HepG2 (cell line): ENCODE data around the gene TGM4.

GRCh38 chr3:42531737-42532297 lies 29.4 kb downstream of the VIPR1 start:
- RRBS, 2 experiments, result no CpG with 5 or more reads among the region's 10 CpGs
CAGE:
- cytosol, long polyA minus RNA, result no peak
- cytosol, long polyA plus RNA, result no peak
- long polyA plus RNA, result no peak
- nucleus, long polyA minus RNA, result no peak
- nucleus, long polyA plus RNA, result no peak

DNA sequence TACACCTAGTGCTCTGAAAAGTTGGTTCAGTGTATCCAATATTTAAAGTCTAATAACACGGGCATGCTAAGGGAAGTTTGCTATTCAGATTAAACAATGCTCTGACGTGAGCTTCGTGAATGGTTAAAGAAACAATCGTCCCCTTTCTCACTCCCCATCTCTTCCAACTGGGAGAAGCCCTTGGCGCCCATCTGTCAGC lies 468 bp downstream of the SEC22C start:
- RRBS, 2 experiments, result no CpG with 5 or more reads among the region's 5 CpGs
CAGE:
- cytosol, long polyA minus RNA, result no peak
- cytosol, long polyA plus RNA, result no peak
- long polyA plus RNA, result no peak
- nucleus, long polyA minus RNA, result no peak
- nucleus, long polyA plus RNA, result no peak

DNA sequence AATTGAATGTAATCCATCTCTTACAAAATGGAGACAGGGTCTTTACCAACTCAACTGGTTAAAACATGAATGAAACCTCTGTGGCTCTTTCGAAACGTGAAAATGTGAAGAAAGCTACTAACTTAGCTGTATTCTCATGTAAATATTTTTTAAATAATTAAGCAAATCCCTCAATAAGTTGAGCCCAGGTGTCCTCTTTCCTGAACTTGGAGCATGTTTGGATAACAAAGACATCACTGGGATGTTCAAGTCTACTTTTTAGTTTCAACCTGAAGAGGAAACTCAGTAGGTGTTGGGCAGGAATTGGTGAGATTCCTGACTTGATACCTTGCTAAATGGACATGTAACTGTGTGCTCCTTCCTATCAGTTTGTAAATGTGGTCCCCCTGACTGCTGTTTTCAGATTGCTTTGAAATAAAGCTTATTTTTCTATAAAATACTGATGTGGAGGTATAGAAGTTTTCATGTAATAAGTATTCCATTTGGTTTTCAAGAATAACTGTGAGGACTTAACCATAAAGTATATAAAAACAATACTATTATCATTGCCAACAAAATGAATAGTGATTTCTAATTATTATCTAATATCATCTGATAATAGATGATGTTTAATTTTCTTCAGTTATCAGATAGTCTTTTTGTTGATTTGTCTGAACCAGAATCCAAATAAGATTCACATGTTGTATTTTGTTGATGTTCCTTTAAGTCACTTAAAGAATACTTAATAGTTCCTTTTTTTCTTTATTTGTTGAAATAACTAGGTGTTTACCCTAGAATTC lies 4.1 kb downstream of the SS18L2 start:
- RRBS, 2 experiments, result no CpG with 5 or more reads among the region's 2 CpGs
CAGE:
- cytosol, long polyA minus RNA, result no peak
- cytosol, long polyA plus RNA, result no peak
- long polyA plus RNA, result start-site peak on the plus strand centred at position 297 of the sequence, 118 bp wide, 136 and 94 reads in 2 replicates
- nucleus, long polyA minus RNA, result no peak
- nucleus, long polyA plus RNA, result no peak

DNA sequence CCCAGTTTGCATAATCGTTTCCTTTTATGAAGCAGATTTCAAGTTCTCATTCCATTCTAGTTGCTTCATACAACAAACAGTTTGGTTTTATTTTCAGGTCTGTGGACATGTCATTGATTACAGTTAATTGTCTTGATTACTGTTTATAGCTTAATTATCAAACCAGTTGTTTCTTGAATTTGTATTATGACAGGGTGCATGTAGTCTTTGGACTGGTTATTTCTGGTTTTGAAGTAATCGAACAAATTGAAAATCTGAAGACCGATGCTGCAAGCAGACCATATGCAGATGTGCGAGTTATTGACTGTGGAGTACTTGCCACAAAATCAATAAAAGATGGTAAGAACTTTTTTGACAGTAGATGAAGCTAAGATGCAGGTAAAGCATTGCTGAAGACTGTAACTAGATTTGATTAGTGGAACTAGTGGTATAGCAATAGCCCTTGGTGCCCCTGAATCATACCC lies 22.5 kb upstream of the ZBTB47 start:
- RRBS, 2 experiments, result no CpG with 5 or more reads among the region's 4 CpGs
CAGE:
- cytosol, long polyA minus RNA, result no peak
- cytosol, long polyA plus RNA, result no peak
- long polyA plus RNA, result no peak
- nucleus, long polyA minus RNA, result no peak
- nucleus, long polyA plus RNA, result no peak

GRCh38 chr3:42637666-42638309 lies 15.7 kb upstream of the ZBTB47 start:
- RRBS, 2 experiments, result no CpG with 5 or more reads among the region's 7 CpGs
CAGE:
- cytosol, long polyA minus RNA, result no peak
- cytosol, long polyA plus RNA, result no peak
- long polyA plus RNA, result no peak
- nucleus, long polyA minus RNA, result no peak
- nucleus, long polyA plus RNA, result no peak

- RRBS, 2 experiments, result no CpG with 5 or more reads among the region's 7 CpGs
CAGE:
- cytosol, long polyA minus RNA, result no peak
- cytosol, long polyA plus RNA, result no peak
- long polyA plus RNA, result no peak
- nucleus, long polyA minus RNA, result no peak
- nucleus, long polyA plus RNA, result no peak
Measured at GRCh38 chr3:42705879-42706396, 3.3 kb upstream of the HHATL start.

DNA sequence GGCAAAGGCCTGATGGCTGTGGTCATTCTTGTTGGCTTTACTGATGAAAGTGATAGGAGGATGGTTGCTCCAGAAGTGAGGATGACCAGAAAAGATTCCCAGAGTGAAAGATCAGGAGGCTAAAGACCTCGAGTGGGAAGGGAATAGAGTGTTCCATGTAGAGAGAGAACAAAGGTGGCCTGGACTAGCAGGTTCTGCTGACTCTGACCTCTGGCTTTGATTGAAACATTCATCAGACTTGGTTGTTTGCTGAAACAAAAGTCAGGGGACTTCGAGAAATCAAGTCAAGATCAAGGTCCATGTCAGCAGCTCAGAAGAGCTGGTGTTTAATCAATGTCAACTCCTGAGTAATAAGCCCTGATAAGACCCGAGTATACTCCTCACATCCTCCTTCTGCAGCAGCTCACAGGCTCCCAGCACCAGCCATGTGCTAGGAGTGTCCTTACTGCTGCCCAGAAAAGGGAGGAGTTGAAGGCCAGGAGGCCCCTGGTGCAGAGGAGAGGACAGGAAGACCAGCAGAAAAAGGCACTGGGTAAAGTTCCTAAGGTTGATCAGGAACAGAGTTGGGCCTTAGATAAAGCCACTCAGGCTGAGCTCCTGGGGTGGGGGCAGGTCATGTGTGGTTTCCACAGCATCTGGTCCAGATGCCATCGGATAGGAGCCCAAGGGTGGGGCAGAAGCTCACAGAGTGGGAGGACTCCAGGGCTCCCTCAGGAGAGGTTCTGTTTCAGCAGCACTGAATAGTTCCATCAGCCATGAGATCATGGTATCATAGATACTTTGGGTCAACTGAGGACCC lies 19.8 kb downstream of the CYP8B1 start:
- RRBS, 2 experiments, result no CpG with 5 or more reads among the region's 4 CpGs
CAGE:
- cytosol, long polyA minus RNA, result no peak
- cytosol, long polyA plus RNA, result no peak
- long polyA plus RNA, result no peak
- nucleus, long polyA minus RNA, result no peak
- nucleus, long polyA plus RNA, result no peak

GRCh38 chr3:42873512-42874605 lies 1.8 kb downstream of the CYP8B1 start:
- RRBS, 2 experiments, result no CpG with 5 or more reads among the region's 21 CpGs
CAGE:
- cytosol, long polyA minus RNA, result no peak
- cytosol, long polyA plus RNA, result no peak
- long polyA plus RNA, result no peak
- nucleus, long polyA minus RNA, result no peak
- nucleus, long polyA plus RNA, result no peak

DNA sequence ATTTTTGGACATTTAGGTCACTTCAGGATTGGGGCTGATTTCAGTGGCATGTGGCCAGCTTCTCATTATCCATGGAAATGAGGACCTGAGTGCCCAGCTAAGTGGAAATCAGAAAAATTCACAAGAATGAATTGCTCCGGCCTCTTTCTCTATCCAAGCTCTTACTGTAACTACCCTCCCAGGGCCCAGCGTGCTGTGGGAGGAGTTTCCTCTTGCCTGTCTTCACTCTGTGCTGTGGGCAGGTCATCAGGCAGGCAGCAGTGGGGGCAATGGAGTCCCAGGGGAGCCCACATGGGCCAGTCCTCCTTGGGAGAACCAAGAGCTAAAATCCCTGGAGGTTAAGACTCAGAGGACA lies 3.5 kb downstream of the GASK1A start:
- RRBS, 2 experiments, result no CpG with 5 or more reads among the region's 2 CpGs
CAGE:
- cytosol, long polyA minus RNA, result no peak
- cytosol, long polyA plus RNA, result no peak
- long polyA plus RNA, result no peak
- nucleus, long polyA minus RNA, result no peak
- nucleus, long polyA plus RNA, result no peak

- RRBS, 2 experiments, result no CpG with 5 or more reads among the region's 1 CpG
CAGE:
- cytosol, long polyA minus RNA, result no peak
- cytosol, long polyA plus RNA, result no peak
- long polyA plus RNA, result no peak
- nucleus, long polyA minus RNA, result no peak
- nucleus, long polyA plus RNA, result no peak
Measured at GRCh38 chr3:43354117-43354480, 67.8 kb downstream of the SNRK start.

DNA sequence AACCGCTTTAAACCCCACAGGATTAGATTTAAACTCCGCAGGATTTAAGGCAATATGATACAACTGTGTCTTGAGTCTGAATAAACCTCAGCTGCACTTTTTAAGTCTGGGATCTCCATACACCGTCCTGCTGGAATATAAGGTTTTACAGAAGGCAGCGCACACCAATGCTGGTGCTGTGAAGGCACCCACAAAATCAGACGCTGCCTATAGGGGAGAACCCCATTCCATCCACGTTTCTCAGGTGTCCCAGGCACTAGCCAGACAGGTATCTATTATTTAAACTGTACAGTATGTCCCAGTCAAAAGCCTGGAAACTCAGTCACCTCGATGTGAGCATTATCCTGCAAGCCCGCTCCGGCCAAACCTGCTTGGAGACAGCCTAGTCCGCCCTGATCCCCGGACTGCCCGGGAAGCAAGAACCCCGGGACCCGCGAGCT lies 750 bp downstream of the ANO10 start:
- RRBS, 2 experiments, result 0% methylated on average over 3 of the region's 15 CpGs
CAGE:
- cytosol, long polyA minus RNA, result no peak
- cytosol, long polyA plus RNA, result no peak
- long polyA plus RNA, result no peak
- nucleus, long polyA minus RNA, result no peak
- nucleus, long polyA plus RNA, result no peak

DNA sequence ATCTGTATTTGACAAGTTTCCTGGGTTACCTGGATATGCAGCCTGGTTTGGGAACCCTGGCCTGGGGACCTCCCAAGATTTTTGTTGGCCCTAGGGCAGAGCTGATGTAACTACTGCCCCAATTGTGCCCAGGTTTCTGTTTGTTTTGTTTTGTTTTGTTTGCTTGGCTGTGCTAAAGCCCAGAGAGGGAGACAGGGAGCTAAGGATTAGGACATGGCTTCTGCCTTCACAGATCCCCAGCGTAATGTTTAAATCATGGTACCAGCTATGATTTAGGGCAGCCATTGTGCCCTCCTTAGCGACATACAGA lies 47.6 kb downstream of the ABHD5 start:
- RRBS, 2 experiments, result no CpG with 5 or more reads among the region's 2 CpGs
CAGE:
- cytosol, long polyA minus RNA, result no peak
- cytosol, long polyA plus RNA, result no peak
- long polyA plus RNA, result no peak
- nucleus, long polyA minus RNA, result no peak
- nucleus, long polyA plus RNA, result no peak

GRCh38 chr3:43773213-43773665 lies 82.5 kb downstream of the ABHD5 start:
- RRBS, 2 experiments, result no CpG with 5 or more reads among the region's 5 CpGs
CAGE:
- cytosol, long polyA minus RNA, result no peak
- cytosol, long polyA plus RNA, result no peak
- long polyA plus RNA, result no peak
- nucleus, long polyA minus RNA, result no peak
- nucleus, long polyA plus RNA, result no peak

DNA sequence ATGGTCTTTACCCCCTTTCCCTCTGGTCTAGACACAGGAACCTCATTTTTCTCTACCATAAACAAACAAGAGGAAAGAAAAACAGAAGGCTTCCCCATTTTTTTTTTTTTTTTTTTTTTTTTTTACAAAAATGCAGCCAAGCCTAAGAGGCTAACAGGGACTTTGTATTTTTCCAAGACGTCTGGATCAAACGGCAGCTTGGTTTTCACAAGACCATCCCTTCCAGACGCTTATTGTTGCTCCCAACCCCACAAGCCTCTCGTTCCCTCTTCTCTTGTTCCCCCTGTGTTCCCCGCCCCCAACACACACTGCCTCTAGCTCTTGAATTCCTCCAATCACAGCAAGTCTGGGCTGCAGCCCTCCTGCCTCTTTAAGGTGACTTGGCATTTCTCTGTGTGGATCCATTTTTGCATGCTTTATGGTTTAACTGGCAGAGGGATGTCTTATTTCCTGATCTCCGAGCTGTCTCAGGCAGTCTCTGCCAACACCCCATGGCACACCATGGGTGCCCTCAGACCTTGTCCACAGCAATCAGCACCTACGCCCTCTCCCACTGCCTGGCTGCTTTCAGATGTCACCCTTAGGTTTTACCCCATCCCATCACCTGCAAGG lies 182.1 kb downstream of the ABHD5 start:
- RRBS, 2 experiments, result no CpG with 5 or more reads among the region's 7 CpGs
CAGE:
- cytosol, long polyA minus RNA, result no peak
- cytosol, long polyA plus RNA, result no peak
- long polyA plus RNA, result no peak
- nucleus, long polyA minus RNA, result no peak
- nucleus, long polyA plus RNA, result no peak

GRCh38 chr3:43999289-43999967 lies 242.3 kb upstream of the TOPAZ1 start:
- RRBS, 2 experiments, result 85% methylated on average over 29 to 32 of the region's 57 CpGs
CAGE:
- cytosol, long polyA minus RNA, result no peak
- cytosol, long polyA plus RNA, result no peak
- long polyA plus RNA, result no peak
- nucleus, long polyA minus RNA, result no peak
- nucleus, long polyA plus RNA, result no peak

DNA sequence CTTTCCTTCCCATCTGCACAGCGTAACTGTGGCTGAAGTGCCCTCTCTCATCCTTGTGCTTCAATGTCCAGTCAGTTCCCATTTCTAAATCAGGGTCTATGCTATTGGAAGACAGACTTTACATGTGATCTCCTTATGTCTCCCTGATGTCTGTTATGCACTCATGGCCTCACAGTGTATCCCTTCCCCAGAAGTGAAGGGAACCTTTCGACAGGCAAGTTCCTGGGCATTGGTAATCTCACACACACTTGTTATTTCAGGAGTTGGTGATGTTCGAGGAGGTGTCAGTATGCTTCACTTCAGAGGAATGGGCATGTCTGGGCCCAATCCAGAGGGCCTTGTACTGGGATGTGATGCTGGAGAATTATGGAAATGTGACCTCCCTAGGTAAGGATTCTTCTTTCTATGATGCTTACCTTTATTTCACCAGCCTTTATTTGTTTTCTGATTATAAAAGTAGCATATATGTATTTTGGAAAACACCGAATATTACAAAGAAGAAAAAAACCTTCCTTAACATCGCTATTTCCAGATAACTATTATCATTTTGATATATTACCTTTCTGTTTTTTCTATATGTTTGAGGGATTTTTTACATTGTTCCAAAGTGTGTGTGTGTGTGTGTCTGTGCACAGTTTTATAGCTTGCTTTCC lies 7.5 kb downstream of the ZNF197 start:
- RRBS, 2 experiments, result no CpG with 5 or more reads among the region's 5 CpGs
CAGE:
- cytosol, long polyA minus RNA, result no peak
- cytosol, long polyA plus RNA, result no peak
- long polyA plus RNA, result no peak
- nucleus, long polyA minus RNA, result no peak
- nucleus, long polyA plus RNA, result no peak

DNA sequence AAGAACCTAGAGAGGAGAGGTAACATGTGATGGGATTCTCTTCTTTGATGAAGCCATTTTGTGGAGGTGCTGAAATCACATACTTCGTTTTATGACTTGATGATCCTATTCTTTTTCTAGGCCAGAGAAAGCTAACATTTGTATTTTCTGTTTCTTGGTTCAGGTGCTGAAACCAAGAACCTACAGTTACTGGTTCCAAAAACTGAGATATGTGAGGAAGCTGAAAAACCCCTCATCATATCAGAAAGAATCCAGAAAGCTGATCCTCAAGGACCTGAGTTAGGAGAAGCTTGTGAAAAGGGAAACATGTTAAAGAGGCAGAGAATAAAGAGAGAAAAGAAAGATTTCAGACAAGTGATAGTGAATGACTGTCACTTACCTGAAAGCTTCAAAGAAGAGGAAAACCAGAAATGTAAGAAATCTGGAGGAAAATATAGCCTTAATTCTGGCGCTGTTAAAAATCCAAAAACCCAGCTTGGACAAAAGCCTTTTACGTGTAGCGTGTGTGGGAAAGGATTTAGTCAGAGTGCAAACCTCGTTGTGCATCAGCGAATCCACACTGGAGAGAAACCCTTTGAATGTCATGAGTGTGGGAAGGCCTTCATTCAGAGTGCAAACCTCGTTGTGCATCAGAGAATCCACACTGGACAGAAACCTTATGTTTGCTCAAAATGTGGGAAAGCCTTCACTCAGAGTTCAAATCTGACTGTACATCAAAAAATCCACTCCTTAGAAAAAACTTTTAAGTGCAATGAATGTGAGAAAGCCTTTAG lies 10.2 kb downstream of the ZNF35 start:
- RRBS, 2 experiments, result no CpG with 5 or more reads among the region's 7 CpGs
CAGE:
- cytosol, long polyA minus RNA, result no peak
- cytosol, long polyA plus RNA, result no peak
- long polyA plus RNA, result no peak
- nucleus, long polyA minus RNA, result no peak
- nucleus, long polyA plus RNA, result no peak

DNA sequence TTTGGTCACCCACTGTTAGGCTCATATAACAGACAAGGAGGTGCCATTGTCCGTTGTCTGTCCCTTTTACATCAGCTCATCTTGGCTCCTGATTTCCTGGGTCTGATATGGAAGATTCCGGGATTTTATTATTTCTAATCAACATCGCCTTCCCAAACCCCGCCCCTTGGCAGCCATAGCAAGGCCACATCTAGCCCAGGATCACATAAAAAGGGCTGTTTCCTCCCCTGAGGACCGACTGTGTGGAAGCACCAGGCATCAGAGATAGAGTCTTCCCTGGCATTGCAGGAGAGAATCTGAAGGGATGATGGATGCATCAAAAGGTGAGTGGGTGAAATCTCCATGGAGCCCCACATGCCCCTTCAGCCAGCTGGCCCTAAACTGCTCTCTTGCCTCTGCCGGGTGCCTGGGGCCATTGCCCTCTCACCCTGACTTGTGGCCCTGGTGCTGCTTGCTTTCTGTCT lies at the start of gene TGM4:
TGM4 (plus strand) TSS at position 234 of the 464 bp plus-strand sequence.
- RRBS, 2 experiments, result no CpG with 5 or more reads among the region's 6 CpGs
CAGE:
- cytosol, long polyA minus RNA, result no peak
- cytosol, long polyA plus RNA, result no peak
- long polyA plus RNA, result no peak
- nucleus, long polyA minus RNA, result no peak
- nucleus, long polyA plus RNA, result no peak

DNA sequence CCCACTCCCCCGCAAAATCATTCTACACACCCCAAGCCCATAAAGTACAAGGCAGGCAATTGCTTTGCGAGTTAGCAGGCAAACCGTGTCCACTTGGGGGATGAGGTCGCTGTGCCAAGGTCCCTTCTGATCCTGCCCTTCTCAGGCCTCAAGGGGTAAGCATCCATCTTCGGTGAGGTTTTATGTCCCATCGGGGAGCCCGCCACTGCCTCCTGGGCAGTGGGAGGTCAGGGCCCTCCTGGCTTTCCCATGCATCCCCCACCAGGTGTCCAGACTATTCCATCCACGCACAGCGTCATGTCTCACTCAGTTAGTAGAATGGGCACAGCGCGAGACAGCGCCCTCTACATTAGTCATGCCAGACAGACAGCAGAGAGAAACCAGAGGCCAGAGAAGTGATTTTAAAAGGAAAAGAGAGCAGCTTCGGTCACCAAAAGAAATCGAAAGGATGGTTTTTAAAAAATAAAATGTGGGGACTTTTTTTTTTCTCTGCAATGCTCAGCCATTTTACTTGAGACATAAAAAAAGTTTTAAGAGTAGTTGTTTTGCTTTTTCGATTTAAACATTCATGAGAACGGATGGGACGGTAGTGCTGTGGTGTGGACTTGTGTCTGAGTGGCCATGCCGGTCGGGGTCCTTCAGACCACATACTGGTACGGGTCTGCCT lies 49.8 kb downstream of the ZDHHC3 start:
- RRBS, 2 experiments, result no CpG with 5 or more reads among the region's 20 CpGs
CAGE:
- cytosol, long polyA minus RNA, result no peak
- cytosol, long polyA plus RNA, result no peak
- long polyA plus RNA, result no peak
- nucleus, long polyA minus RNA, result no peak
- nucleus, long polyA plus RNA, result no peak

DNA sequence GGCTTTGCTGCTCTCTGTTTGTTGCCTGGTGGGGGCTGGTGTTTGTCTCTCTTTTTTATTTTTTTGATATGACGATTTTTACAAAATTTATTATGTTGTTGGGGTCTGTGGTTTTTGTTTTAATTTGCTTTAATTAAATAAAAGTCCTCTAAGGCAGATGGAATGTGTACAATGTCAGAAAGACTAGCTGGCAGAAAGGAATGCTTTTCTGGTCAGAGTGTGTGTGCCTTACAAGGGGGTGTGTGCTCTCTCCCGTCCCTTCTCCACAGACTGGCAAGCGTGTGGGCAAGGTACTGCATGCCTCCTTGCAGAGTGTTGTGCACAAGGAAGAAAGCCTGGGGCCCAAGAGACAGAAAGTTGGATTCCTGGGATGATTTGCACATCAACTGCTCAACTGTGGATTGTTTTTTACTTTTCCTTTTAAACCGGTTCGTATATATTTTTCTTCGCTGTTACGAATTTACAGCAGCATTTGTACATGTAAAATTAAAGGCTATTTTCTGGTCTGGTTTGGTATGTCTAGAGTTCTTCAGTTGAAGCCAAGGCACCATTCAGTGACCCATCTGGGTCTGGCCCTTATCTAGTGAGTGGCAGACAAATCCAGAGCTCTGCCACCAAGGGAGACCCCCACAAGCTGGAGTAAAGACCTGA lies 15.0 kb upstream of the CLEC3B start:
- RRBS, 2 experiments, result no CpG with 5 or more reads among the region's 7 CpGs
CAGE:
- cytosol, long polyA minus RNA, result no peak
- cytosol, long polyA plus RNA, result no peak
- long polyA plus RNA, result no peak
- nucleus, long polyA minus RNA, result no peak
- nucleus, long polyA plus RNA, result no peak